Monocyte (primary cell): ENCODE data around the genes ITFG1 and C16orf78.

DNA sequence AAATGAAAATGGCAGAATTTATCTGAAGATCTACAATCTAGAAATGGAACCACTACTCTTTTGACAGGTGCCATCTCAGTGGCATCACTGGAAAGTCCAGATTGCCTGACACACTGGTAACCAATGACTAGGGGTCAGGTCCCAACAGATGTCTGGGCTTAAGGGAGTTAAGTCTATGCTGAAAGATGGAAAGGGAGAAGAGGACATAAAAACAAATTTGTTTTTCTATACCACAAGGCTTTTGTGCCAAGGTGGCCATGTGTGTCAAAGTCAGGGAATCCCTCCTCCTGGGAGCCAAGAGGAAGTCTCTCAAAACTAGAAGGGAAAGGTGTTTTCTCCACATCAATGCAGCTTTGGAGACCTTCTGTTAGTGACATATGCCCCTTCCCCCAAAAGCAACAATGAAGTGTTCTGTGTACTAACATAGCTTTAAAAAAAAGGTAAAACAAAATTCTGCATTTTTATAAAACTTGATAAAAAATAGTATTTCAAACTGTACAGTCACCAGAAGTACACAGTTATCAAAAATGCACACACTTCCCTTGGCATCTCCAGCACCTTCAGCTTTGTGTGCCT is 2343.0 kb downstream of the TP53TG3F start:
- PRO-cap, 2 experiments = no peak in any of the 2 experiments

DNA sequence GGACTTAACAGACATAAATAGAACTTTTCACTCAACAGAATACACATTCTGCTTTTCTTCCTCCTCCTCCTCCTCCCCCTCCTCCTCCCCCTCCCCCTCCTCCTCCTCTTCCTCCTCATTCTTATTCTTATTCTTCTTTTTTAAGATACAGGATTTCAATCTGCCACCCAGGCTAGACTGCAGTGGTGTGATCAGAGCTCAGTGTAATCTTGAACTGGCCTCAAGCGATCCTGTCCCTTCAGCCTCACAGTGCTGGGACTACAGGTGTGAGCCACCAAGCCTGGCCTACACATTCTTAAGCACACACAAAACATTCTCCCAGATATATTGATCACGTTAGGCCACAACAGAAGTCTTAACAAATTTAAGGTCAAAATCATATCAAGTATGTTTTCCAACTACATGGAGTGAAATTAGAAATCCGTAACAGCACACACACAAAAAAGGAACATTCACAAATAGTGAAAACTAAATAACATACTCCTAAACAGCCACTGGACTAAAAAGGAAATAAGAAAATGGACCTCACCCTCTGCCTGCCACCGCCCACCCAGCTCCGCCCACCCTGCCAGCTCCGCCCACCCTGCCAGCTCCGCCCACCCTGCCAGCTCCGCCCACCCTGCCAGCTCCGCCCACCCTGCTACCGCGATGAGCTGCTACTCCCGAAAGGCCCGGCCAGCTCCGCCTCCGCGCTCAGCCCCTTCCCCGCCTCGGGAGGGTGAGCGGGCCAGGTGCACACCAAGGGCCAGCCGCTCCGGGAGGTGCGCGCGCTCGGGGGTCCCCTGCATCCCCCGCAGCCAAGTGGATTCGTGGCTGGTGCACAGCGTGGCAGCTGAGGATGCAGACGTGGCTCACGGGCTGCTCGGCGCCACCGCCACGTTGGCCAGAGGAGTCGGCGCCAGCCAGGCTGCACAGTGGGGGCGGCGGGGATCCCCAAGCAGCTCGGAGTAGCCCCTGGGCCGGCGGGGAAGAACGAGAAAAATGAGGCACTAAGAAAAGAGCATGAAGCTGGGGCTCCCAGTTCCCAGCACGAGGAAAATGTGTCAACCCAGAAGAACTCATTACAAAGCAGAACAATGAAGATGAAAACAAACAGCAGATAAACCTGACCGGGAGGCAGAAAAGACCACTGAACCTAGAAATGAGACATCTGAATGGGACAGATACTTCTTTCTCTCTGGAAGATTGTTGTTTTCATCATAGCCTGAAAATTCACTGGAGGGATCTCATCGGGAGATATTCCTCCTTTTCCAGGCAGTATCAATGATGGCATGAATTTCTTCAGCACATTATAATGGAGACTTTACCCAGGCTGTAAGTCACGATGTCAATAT is 41.1 kb downstream of the C16orf87 start:
- PRO-cap, 2 experiments = no peak in any of the 2 experiments

DNA sequence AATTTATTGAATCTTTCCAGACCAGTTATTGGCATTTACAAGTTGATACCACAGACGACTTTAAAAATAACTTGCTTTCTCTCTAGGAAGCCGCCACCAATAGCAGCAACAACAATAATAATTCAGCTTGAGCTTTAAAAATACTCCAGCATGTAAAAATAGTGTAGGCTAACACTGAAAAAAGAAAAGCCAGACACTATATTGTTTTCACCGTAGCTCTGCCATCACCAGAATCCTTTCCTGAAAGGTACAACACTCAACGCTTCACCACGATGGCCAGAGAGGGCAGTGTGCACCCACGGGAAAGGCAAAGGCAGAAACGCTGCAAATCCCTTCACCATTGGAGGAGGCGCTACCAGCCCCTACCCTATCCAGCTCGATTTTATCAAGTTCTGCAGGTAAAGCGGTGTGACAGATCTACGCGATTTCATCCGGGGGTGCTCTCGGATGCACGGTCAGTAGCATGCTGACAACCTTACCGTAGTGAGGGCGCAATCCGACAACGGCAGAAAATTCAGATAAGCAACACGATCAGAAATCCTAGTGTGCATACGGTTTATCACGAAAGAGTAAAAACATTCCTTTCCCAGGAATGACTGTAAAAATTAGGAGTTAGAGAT is 2.1 kb downstream of the NETO2 start:
- PRO-cap, 2 experiments = no peak in any of the 2 experiments

GRCh38 chr16:47295589-47296424 is 152.1 kb upstream of the NETO2 start:
- PRO-cap, 2 experiments = no peak in any of the 2 experiments

DNA sequence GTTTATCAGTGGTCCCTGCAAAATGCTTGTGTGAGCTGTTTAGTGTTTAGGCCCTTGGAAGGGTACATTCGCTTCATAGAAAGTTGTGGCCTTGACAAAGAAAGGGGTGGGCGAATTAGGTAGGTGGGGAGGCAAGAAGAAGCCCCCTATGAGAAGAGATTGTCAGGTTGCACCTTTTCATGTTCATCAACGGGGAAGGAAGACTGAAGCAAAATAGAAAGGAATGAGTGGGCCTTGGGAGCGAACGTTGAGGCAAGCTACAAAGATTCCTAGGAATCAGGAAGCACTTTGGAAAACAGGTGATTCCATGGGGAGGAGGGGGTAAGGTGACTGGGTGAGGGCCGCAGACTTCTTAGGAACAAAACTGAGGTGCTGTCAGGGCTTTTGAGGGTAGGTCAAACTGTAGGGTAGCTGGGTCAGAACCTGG is 614 bp downstream of the ITFG1 start:
- PRO-cap, 2 experiments = no peak in any of the 2 experiments

DNA sequence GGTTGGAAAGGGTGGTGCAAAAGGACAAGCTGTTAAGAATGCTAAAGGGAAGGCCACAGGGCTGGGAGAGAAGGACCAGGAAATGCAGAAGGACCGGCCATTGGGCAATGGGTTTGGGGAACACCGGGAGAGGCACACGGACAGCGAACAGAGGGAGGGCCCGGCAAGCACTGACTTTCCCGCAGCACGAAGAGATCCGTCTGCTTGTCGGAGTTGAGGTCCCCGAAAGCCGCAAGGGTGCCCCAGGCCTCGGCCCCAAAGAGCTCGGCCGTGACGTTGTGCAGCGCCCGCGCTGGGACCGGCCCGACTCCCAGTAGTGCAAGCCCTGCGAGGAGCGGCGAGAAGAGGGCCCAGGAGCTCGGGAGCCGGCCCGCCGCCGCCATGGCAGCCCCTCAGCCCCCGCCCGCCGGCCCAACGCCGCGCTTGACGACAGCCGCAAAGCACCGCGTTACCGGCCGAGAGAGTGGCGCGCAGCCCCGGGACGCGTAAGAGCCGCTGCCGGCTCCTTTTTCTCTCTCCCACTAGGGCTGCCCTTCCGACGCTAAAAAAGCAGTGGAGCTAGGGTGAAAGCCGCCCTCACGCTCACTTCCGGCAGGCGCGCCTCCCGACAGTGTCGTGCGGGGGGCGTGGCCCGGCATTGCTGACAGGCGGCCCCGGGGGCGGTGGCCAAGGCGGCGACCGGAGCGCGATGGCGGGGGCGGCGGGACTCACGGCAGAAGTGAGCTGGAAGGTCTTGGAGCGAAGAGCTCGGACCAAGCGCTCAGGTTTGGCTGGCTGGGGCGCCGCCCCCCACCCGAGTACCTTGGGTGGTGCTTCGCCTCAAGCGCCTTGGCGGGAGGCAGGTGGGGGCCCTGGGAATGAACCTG is at the start of gene ITFG1:
ITFG1 (minus strand) TSS at position 401 of the 866 bp plus-strand sequence.
- PRO-cap, 2 experiments = peak in 2 of 2 experiments; most common plus-strand start position 715 of the sequence (in 2); most common minus-strand start position 202 of the sequence (in 1)

- PRO-cap, 2 experiments = no peak in any of the 2 experiments
These were observed 199.4 kb downstream of the PHKB start for GRCh38 chr16:47660434-47661023.

GRCh38 chr16:48526072-48526511 is 83.9 kb downstream of the N4BP1 start:
- PRO-cap, 2 experiments = no peak in any of the 2 experiments

DNA sequence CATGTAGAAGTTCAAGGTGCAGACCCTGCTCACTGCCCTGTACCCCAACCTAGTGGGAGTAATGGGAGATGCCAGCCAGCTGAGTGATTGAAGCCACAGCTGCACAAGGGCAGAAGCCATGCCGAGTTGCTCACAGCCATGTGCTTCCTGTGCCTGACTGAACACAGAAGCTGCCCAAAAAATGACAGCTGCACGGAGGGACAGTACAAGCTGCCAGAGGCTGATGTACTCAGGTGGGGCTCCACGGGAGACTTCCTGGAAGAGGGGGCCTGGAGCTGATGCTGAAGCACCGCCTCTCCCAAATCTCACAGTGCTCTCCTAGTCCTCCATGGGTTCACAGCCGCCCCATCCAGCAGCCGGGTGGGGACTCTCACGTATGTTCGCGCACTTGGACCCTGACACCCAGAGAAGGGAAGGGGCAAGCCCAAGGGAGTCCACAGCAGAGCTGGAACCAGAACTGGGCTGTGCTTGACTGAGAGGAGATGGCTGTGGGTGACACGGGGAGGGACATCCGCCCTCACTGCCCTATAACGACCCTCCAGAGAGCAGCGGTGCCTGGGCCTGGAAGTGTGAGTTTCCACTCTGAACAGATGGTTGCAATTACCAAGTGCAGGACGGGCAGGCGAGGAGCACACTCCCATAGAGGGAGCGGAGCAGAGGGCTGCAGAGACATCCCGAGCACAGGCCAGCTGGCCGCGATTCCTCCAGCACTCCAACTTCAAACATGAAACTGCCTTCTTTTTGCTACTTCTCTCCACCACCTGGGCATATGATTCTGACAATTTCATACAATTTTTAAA is 78.5 kb downstream of the N4BP1 start:
- PRO-cap, 2 experiments = no peak in any of the 2 experiments

DNA sequence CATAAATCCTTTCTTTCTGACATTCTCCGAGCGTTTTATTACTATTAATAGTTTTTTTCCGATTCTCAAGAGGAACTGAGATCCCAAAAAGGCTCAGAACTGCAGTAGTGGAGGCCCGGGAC is 881 bp downstream of the N4BP1 start:
- PRO-cap, 2 experiments = no peak in any of the 2 experiments

DNA sequence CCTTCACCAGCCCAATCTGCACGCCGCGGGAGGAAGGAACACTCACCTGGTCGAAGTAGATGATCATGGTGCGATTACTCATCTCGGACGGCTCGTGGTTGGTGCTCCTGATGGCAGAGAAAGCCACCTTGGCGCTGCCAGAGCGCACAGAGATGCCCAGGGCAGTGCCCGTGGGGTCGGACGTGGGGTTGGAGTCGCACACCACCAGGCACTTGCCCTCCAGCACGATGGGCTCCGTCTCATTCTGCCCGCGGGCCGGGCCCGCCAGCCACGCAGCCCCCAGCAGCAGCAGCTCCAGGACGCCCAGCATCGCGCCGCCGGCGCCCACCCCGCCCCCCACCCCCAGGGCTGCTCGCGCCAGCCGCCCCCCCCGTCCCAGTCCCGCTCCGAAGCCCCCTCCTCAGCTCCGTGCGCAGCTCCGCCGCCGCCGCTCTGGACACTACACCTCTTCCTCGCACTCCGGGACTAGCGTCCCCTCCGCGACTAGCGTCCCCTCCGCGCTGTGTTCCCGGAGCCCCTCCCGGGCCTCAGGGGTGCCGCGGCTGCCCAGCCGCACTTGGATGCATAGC is 398 bp downstream of the CBLN1 start:
- PRO-cap, 2 experiments = no peak in any of the 2 experiments

- PRO-cap, 2 experiments = no peak in any of the 2 experiments
These were observed 13.9 kb upstream of the C16orf78 start for GRCh38 chr16:49359763-49360122.

DNA sequence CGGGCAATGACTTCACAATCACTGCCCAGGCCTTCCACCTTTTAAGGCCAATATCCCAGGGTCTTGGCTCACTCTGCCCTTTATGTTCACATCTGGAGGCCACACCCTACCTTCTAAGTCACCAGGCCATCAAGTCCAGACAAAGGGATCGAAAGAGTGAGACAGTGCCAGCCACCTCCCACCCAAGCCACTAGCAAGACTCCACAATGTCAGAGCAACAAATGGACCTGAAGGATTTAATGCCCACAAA is at the start of gene C16orf78:
C16orf78 (plus strand) TSS at position 71 of the 250 bp plus-strand sequence.
- PRO-cap, 2 experiments = no peak in any of the 2 experiments

DNA sequence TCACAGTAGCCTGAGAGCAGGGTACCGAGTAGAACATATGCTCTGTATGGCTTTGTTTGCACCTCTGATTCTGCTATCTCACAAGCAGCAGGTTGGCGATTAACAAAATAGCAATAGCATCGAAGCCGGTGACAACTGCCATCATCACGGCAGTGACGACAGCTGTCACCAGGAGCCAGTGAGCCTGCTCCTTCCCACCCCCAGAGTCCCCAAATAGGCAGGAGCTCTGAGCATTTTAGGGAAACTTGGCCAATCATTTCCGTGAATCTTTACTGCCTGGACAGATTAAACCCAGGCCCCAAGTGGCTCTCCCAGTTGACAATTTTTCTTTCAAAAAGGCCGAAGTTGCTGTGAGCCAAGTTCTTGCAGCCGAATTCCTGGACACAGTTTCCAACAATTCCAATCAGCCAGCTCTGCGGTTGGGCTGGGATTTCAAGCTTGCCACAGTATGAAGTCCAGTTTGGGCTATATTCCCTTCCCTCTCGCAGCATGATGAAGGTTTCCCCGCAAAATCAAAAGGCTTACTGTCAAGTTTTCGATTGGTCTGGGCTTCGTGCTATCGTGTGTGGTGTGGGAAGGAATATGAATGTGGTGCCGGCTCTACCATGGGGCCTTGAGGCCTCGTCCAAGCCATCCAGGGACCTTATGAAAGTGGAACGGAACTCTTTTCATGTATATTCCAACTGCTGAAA is 186.6 kb downstream of the C16orf78 start:
- PRO-cap, 2 experiments = no peak in any of the 2 experiments

DNA sequence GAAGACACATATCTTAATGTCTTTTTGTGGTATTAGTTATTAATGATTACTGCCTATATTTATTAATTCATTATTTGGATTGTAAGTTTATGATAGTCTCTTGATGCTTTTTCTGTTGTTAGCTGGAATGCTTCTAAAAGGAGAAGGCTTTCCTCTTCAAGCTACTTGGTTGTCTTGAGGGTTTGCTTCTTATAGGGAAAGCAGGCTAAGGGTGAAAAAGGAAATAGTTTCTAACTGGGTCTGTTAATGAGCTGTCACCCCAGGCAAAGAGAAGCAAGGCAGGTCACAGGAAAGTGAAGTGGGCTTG is 16.3 kb downstream of the TENT4B start:
- PRO-cap, 2 experiments = peak in 2 of 2 experiments; most common plus-strand start position 107 of the sequence (in 2)

DNA sequence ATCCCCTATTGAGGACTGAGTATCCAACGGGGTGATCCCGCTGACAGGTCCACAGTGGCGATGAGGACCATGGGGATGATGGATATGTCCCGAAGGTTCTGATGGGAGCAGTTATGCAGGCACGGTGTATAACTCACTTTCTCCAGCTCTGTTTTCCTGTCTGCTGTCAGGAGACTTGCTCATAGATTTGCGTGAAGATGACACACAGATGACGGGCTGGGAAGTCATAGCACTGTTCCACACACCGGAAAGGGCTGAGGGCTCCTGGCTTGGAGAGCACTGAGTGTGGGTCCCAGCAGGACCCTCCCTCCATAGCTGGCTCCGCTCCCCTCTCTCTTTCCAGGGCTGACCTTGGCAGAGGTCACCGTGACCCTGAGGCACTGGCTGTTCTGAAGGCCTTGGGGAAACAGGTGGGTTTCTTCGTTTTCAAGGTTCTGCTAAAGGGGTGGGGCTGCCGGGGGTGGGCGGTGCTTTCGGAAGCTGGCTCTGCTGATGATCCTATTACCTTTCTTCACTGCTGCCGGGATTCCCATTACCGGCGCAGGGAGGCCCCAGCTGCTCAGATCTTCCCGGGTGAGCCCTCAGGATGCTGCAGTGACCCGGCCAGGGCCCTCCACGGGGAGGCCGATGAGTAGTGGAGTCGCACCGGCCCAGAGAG is 22.0 kb upstream of the ADCY7 start:
- PRO-cap, 2 experiments = no peak in any of the 2 experiments

GRCh38 chr16:50306681-50307500 is 40.5 kb downstream of the ADCY7 start:
- PRO-cap, 2 experiments = no peak in any of the 2 experiments

DNA sequence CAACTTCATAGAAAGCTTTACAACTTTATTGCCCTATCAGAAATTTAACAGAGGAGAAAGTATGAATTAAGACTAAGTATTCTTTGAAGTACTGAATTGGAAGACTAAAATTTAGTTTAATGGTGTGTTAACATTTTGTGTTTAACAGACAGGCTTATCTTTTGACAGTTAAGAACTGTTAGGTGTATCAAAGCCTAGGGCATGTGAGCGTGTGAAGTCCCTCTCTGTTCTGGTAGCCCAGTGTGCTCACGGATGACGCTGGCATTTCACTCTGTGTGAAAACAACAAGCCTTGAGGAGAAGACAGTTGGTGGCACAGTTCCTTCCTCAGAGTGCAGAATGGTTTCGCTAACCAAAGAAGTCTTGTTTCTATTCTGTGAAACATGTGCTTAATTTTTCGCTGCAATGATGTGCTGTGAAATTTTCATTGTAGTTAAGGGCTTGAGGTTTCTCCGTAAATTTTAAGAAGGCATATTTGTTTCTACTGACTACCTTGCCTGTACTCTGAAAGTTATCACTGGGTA is 33.6 kb downstream of the BRD7 start:
- PRO-cap, 2 experiments = no peak in any of the 2 experiments

DNA sequence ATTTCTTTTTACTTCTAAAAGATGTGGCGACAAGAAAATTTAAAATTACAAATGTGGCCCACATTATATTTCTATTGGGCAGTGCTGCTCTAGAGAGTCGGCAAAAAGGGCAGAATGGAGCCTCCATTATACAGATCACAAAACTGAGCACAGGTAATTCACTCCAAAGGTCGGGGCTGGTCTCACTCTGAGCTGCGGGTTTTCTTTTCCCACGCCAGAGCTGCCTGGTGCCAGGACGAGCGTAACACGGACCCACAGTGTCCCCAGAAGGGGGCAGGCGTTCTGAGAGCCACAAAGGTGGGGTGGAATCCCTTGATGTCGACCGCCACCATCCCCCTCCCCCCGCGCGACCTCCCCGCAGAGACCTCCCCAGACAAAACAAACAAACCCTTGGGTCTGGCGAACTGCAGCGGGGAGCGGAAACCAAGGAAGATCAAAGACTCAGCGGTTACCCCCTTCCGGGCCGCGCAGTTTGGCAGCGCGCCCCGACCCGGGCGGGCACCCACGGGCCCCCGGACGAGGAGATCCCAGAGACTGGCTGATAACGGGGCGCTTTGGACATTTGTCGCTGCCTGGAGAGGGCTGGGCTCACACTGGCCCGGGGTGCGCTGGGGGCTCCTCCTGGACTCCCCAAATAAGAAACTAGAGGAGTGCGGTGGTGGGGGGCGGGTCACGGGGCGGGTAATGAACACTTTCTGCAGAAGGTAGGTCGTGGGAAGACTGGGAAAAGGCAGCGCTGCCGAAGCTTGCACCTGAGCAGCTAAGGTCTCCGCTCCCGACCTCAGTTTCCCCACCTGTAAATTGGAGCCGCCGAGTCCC is 741 bp upstream of the NKD1 start:
- PRO-cap, 2 experiments = no peak in any of the 2 experiments

- PRO-cap, 2 experiments = no peak in any of the 2 experiments
These were observed 14.5 kb downstream of the SNX20 start for GRCh38 chr16:50666564-50667084.